Right ventricle myocardium (tissue), 1 donor: ENCODE measurements around the genes NARF and TBCD.

- PRO-cap, 2 experiments = no peak in any of the 2 experiments
These were observed 3.1 kb downstream of the FASN start for GRCh38 chr17:82094761-82095532.

- PRO-cap, 2 experiments = no peak in any of the 2 experiments
These were observed 11.0 kb downstream of the CCDC57 start for GRCh38 chr17:82201522-82202206.

DNA sequence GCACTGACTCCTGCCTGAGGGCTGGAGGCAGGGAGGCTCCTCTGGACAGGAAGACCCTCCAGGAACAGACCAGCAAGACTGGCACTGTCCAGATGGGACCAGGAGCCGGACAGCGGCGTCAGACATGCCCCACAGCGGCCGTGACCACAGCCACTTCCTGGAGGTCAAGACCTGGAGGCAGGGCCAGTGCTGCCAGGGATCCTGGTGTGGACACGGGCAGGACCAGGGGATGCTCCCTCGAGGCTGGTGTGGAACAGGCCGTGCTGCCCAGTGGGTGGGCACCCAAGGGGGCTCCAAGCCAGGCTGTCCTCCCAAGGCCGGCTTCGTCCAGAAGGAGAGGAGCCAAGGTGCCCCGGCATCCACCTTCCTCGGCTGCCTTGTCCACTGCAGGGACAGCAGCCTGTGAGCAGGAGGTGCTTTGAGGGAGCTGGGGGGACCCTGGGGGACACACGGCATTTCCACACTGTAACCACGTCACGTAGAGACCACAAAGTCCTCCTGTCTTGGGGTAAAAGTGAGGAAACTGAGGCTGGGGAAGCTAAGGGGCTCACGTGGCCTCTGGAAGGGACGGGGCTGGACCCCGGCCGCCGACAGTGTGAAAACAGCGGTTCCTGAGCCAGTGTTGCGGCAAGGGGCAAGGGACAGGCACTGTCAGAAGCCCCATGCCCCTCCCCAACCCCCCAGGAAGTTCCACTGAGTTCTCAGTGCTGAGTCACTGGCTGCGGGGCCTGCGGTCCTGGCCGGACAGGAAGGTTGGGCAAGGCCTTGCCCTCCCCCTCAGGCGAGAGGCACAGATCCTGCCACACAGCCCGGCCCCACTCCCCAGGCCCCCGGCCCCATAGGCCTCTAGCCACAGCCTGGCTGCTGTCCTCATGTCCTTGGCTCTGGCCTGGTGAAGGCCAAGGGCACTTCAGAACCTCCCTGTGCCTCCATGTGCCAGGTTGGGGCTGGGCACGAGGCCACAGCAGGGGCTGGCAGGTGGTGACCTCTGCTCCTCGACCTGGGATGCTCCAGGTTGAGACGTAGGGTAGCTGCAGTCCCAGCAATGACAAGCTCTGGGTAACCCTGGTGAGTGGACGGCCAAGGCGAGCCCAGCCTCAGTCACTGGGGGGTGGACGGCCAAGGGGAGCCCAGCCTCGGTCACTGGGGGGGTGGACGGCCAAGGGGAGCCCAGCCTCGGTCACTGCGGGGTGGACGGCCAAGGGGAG is 4.9 kb upstream of the CCDC57 start:
- PRO-cap, 2 experiments = no peak in any of the 2 experiments

GRCh38 chr17:82237986-82238256 is 9.1 kb downstream of the SLC16A3 start:
- PRO-cap, 2 experiments = no peak in any of the 2 experiments

DNA sequence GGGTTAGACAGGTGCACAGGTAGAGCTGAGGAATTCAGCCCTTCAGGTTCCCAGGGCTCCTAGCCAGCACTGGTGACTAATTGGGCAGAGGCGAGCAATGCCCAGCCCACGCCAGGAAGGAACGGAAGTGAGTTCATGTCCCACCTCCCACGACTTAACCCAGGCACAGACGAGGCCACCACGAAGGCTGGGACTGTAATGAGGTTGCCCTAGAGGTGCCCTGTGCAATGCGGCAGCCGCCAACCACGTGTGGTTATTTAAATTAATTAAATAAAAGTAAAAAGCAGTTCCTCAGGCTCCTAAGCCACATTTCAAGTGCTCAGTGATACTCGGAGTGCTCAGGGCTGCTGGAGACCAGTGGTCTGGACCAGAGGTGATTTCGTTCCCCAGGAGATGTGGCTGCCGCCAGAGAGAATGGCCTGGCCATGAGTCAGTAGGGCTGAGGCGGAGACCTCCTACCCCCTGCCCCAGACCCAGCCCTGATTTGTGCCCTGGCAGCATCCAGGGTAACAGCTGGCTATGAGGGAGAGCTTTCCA is 8.5 kb upstream of the CSNK1D start:
- PRO-cap, 2 experiments = no peak in any of the 2 experiments

- PRO-cap, 2 experiments = peak in 2 of 2 experiments; most common plus-strand start chr17:82297952 (in 1); most common minus-strand start chr17:82298277 (in 2)
These were observed 19.3 kb downstream of the CD7 start for GRCh38 chr17:82297804-82298817.

DNA sequence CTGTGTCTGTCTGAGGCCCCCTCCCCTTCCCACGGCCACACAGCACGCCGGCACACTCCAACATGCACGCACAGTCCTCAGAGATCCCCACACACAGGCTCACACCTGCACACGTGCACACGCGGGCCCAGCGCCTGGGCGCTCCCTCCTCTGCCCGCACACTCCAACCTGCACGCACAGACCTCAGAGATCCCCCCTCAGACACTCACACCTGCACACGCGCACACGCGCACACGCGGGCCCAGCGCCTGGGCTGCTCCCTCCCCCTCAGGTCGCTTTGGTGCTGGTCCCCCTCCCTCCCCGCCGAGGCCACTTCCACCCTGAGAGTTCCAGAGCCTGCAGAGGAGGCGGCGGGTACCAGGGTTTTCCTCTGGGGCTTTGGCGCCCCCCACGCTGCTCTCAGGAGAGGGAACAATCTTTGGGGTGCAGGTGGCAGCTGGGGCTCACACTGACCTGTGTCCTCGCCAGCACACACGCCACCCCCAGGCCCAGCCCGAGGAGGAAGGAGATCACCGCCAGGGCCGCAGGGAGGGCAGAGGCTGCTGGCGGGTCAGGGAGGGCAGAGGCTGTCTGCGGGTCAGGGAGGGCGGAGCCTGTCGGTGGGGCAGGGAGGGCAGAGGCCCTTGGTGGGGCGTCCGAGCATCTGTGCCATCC is 1.5 kb downstream of the CD7 start:
- PRO-cap, 2 experiments = no peak in any of the 2 experiments

DNA sequence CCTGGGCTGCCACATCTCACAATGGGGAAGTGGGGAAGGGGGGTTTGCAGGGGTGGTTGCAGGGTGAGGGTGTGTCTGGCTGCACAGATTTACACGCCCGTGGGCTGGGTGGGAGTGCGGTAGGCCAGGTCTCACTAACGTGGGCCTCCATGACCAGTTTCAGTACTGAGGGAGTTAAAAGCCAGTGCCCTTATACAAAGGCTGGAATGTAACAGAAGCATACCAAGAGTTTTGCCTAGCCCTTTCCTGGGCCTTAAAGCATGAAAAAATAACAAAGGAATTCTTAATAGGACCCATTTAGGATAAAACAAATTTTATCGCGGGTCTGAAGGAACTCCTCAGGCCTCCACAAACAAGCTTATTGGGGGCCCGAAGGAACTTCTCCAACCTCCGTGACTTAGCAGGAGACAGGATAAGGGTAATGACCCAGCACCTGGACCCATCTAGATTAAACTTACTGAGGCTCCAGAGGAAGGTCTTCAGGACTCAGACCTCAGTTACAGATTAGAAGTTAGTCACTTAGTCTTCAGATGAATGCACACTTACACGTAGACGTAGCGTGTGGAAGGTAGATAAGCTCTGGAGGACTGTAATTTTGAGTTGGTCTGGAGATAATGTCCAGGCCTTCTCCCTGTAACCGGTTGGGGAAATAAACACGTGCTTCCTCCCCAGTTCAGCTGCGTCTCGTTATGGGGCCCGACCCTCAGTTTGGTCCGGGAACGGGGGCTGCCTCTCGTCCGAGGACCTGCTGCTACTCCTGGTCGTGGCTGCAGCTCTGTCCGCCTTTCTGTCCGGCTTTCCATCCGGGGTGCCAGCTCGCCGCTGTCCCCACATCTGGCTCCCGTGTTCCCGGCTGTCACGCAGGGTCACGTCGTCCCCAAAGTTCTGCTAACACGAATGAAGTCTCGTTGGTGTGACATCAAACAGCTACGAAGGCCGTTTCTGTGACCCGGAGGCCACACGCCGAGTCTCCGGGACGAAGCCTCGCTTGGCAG is 11.6 kb upstream of the SECTM1 start:
- PRO-cap, 2 experiments = no peak in any of the 2 experiments

DNA sequence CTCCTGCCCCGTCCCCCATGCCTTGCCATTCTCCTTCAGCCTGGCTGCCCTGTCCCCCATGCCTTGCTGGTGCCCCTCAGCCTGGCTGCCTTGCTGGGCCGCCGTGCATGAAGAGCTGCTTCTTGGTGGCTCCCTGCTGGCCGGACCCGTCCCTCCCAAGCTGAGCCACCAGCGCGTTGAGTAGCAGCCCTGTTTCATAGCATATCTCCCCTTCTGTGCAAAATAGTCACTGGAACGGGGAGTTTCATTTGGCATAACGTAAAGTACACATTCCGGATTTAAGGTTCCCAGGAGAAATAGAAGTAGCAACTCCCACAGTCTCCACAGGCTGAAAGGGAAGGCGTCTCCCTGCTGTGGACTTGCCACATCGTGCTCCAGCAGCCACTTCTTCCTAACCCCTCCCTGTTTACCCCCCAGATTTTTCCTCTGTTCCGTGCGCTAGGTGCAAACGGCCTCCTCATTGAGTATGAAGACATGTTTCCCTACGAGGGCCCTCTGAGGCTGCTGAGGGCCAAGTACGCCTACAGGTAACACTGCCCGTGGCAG is 5.7 kb upstream of the OGFOD3 start:
- PRO-cap, 2 experiments = no peak in any of the 2 experiments

- PRO-cap, 2 experiments = no peak in any of the 2 experiments
These were observed 6.2 kb downstream of the CYBC1 start for GRCh38 chr17:82444296-82444786.

DNA sequence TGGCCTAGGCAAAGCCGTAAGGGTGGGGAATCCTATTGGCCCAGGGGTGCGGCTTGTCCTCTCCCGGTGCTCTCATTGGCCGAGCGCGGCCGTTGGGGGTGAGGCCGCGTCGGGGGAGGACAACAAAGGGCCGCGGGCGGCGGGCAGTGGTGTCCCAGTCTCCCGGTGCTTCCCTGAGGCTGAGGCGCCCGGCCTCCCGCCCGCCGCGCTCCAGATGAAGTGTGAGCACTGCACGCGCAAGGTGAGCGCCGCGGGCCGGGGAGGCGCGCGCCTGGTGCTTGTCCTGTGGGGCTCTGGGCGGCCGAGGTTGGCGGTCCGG is at the start of gene NARF:
Gene NARF, plus strand, starts transcription at position 152 of the 319 bp plus-strand sequence.
- PRO-cap, 2 experiments = peak in 2 of 2 experiments; most common plus-strand start position 122 of the sequence (in 2)

DNA sequence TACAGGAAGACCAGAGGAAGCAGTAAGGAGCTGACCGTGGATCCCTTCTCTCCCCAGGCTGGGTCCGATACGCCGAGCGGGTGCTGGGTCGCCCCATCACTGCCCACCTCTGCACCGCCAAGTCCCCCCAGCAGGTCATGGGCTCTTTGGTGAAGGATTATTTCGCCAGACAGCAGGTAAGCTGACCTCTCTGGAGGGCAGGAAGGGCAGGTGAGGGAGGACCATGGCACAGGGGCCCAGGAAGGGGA is 20.1 kb downstream of the NARF start:
- PRO-cap, 2 experiments = no peak in any of the 2 experiments

- PRO-cap, 2 experiments = peak in 2 of 2 experiments; most common plus-strand start chr17:82497352 (in 2); most common minus-strand start chr17:82497256 (in 2)
These were observed 22.5 kb upstream of the FOXK2 start for GRCh38 chr17:82496913-82497520.

GRCh38 chr17:82534153-82534923 is 14.8 kb downstream of the FOXK2 start:
- PRO-cap, 2 experiments = no peak in any of the 2 experiments

GRCh38 chr17:82583478-82584365 is 64.2 kb downstream of the FOXK2 start:
- PRO-cap, 2 experiments = no peak in any of the 2 experiments

DNA sequence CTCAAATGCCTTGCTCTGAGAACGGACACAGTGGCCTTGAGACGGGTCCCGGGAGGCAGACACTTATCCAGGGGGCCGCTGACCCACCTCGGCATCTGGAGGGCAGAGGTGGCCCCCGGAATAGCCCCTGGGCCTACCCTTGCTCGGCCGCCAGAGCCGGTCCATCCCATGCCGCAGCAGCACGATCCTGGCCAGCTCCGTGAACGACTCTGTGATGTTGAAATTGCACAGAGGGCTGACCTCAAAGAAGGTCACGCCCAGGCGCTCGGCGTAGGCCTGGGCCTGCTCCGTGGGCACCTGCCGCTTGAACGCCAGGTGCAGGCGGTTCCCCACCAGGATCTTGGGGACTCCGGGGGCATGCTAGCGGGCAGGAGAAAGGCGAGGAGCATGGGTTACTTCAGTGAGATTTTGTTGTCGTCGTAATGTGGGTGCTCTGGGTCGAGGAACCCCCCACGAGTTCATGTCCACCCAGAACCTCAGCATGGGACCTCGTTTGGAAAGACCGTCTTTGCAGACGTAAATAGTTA is 10.2 kb upstream of the WDR45B start:
- PRO-cap, 2 experiments = no peak in any of the 2 experiments

GRCh38 chr17:82698789-82699223 is 308 bp upstream of the RAB40B start:
- PRO-cap, 2 experiments = peak in 2 of 2 experiments; most common plus-strand start chr17:82699008 (in 2)

- PRO-cap, 2 experiments = peak in 2 of 2 experiments; most common plus-strand start chr17:82752065 (in 2); most common minus-strand start chr17:82751433 (in 1)
These were observed at the start of gene TBCD for GRCh38 chr17:82751301-82752278. TBCD (plus strand) TSS chr17:82752065.

DNA sequence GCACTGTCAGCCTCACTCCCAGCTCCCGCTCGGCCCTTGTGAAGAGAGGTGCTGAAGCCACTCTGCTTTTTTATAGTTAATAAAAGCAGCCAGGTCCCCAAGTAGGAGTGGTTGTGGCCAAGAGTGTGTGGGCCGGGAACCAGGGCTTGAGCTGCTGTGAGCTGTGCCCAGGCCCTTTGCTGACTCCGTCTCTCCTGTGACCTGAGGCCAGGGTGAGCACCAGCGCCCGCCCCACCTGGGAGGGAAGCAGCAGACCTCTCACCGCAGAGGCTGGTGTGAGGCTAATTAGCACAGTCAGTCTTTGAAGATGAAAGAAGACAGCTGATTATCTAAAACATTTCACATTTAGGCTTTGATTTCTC is 36.7 kb downstream of the TBCD start:
- PRO-cap, 2 experiments = no peak in any of the 2 experiments

DNA sequence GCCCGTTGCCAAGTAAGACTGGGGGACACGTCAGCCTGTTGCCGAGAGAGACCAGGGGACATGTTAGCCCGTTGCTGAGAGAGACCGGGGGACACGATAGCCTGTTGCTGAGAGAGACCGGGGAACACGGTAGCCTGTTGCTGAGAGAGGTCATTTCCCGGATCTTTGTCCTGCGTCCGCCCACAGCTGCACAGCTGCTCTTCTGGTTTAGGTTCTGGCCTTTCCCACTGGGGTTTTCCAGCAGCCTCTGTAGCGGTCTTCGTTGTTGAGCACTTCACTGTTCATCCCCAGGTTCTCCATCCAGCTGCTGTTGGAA is 43.3 kb downstream of the TBCD start:
- PRO-cap, 2 experiments = peak in 1 of 2 experiments; most common plus-strand start position 227 of the sequence (in 1); most common minus-strand start position 109 of the sequence (in 1)